Measurements from ENCODE around the genes G6PC2 and FASTKD1.

GRCh38 chr2:168501499-168502174, 45.6 kb downstream of the CERS6 start:
- RRBS = no CpG with 5 or more reads among the region's 6 CpGs

GRCh38 chr2:168797216-168797721, 5.2 kb upstream of the NOSTRIN start:
- RRBS = no CpG with 5 or more reads among the region's 1 CpG

- RRBS = no CpG with 5 or more reads among the region's 3 CpGs
Measured at GRCh38 chr2:168901099-168901377, at the start of gene G6PC2. G6PC2 (plus strand) TSS chr2:168901291.

DNA sequence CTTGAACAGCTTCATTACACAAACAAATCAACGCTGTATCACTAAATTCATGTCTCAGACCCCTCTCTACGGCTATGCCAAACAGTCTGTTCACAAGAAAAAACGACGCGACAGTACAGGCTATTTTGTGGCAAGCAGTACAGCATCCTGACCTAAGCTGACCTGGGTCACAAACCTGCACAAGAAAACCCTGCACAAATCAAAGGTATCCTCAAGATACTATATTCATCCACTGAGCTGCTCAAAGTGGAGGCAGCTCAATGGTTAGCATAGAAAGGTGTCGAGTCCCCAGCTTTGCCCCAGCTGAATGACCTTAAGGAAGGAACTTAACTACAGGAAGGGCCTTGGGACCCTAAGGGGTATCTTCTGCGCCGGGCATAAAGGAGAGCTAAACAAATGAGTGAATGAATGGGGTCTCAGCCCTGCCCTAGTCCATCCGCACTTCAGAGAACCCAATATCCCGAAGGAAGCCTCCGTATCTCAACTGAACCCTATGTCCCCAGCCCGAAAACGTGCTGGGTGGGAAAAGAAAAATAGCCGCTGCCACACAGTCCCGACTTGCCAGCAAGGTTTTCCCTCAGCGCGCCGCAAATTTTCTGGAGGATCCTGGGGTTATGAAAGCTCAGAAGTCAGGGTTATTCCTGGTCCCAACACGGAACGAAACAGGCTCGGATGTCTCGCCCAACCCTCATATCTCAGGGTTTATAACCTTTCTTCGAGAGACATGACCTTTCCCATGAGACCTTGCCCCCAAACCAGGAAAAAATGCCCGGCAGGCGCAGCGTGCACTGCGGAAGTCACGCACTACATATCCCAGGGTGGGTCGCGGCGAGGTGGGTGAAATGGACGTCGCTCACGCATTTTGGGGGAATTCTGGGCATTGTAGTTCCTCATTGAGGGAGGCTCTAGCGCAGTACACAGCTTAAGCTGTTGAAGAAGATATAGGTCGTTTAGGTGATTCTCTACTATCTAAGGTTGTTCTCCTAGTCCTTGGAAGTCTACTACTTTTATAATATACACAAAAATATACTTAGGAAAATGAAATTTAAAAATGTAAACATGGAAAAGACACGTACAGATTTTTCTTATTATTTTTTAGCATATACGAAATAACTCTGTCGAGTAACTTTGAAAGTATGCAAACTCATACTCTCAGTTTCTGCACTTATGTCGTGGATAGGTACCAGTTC, at the start of gene FASTKD1:
Gene FASTKD1, minus strand, starts transcription at position 759 of the 1,190 bp plus-strand sequence.
- RRBS = no CpG with 5 or more reads among the region's 40 CpGs

- RRBS = no CpG with 5 or more reads among the region's 15 CpGs
Measured at GRCh38 chr2:169734546-169735226, 1.1 kb downstream of the KLHL23 start.

DNA sequence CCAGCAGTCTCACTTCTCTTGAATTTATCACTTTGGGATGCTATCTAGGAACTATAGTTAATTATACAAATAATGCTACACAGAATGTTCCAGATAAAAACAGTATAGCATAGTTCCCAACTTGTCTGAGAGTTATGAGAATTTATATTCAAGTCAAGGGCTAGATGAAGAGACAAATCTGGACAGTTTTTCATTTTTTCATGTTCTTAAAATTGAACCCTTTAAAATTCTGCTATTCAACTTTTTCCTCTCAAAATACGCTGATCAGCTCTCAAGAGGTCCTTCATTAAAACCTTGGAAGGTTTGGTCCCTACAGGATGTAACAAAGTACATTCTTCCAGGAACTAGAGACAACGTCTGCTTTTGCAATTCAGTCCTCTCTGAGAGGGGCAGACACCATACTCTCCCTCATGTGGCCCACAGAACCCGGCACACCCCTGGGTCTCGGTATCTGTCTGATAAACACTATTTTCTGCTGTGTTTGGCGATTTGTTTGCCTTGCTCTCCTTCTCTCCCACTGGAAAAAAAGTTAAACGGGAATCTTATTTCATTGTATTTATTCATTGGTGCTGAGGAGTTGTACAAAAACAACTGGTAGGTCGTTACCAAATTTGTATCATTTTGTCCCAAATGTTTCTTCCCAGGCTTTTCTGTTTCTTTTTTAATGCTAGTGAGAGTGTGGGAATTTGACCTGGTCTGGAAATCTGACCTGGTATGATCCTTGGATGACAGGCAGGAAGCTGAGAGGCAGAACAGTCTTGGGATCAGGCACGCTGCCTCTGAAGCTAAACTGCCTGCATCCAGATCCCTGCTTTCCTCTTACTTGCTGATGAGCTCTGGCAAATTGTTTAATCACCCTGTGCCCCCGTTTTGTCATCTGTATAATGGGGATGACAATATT, 2.9 kb downstream of the KLHL23 start:
- RRBS = no CpG with 5 or more reads among the region's 9 CpGs

GRCh38 chr2:169768593-169769202, 30.0 kb upstream of the SSB start:
- RRBS = 91% methylated on average over 11 of the region's 43 CpGs

- RRBS = no CpG with 5 or more reads among the region's 4 CpGs
Measured at GRCh38 chr2:169799674-169800058, 995 bp downstream of the SSB start.

DNA sequence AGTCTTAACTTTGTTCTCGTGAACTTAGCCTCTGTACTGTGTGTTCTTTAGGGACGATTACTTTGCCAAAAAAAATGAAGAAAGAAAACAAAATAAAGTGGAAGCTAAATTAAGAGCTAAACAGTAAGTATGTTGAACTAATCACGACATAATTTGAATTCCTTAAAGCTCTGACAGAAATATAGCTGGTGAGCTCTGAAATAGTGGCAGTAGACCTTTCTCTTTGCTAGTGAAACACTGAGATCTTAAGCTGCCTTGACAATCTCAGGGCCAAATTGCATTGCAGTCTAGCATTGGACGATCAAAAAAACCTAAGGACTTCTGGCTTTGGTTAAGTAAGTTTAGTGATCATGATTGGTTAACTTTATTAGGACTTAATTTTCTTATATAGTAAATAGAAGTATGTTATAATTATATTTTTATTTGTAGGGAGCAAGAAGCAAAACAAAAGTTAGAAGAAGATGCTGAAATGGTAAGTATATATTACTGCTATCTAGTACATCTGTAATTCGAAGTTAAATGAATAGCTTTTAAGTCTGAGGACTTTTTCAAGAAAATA, 9.8 kb downstream of the SSB start:
- RRBS = no CpG with 5 or more reads among the region's 5 CpGs

DNA sequence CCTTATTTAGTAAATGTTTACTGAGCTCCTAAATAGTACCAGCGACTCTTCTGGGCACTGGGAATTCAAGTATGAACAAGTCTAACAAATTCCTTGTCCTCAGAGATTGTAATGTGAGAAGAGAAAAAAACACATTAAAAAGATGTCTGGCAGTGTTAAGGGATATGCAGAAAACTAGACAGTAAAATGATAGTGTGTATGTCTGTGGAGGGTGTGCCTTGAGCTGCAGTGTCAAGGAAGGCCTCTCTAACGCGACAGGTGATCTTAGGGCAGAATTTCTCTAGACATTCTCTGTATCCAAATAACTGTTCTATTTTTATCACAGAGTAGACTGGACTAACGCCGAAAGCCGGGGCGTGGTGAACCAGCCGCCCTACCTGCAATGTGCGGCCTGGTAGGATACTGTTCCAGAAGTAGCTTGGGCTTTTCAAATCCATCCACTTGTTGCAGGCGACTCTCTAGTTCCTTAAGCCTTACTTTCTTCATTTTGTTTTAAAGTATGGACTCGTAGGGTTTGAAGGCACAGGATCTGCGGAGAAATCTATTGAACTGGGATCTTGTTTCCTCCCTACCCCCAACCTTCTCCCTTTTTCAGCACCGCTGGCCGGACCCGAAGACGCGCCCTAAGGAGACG, 476 bp downstream of the METTL5 start:
- RRBS = no CpG with 5 or more reads among the region's 18 CpGs

DNA sequence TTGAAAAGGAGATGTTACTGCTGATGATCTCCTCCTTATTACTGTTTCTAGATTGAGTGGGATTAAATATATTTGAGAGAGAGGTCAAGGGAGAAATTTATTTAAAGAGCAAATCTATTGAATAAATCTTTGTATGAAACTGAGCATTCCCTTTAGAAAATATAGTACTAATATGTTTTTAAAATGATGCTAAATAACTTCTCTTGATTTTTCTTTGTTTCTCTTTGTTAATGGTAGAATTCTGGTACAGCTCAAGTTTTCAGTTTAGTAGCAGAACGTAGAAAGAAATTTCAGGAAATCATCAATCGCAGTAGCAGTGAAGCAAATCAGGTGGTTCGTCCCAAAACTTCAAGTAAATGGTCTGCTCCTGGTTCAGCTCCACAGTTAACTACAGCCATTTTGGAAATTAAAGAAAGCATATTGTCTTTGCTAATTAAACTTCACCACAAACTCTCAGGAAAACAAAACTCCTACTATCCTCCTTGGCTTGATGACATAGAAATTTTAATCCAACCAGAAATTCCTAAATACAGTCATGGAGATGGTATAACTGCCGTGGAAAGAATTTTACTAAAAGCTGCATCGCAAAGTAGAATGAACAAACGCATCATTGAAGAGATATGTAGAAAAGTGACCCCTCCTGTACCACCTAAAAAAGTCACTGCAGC, 122.2 kb downstream of the UBR3 start:
- RRBS = no CpG with 5 or more reads among the region's 6 CpGs

DNA sequence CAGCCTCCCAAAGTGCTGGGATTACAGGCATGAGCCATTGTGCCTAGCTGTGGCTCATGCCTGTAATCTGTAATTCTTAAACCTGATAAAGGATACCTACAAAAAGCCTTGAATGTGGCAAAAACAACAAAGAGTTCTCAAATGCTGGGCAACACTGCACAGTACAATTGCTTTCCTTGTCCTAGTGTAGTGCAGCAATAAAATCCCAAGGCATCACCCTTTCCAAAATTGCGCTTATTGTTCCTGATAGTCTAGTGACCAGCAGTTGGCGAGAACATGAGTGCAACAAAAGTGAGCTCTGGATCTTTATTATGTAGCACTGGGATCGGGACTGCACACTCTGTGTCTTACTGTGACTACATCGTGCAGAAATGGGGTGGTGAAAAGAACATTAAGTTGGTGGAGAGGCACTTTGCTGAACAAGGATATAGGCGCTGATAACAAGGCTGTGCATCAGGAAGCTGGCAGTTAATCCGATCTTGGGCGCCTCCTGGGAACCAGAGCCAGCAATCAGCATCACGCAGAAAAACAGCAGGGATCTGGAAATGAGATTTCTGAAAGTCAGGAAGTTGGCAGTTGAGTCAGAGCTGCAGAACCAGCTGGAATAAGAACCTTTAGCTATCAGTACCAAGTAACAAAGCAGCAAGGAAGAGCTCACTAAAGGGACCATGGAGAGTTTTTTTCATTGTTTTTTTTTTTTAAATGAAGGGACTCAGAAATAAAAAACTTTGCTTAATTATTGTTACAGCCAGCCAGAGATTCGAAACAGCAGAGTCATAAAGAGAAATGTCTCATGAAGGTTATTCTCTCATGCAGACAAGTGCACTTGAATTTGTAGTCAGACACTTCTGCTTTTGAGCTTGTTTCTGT, 22.9 kb upstream of the MYO3B start:
- RRBS = no CpG with 5 or more reads among the region's 9 CpGs

DNA sequence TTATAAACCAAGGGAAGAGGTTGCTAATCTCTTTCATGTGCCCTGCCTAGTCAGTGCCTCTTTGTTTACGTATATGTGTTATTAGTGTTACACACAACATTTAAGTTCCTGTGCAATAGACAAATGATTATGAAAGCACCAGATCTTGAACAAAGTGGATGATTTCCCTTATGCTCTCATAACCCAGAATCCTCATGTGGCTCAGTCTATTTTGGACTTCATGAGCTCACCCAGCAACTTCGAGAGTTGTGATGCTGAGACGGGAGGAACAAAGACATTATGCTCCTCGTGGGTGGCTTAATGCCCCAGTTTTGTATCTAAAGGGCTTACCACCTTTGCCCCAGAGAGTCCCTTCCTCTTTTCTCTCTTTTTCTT, 214.3 kb upstream of the SP5 start:
- RRBS = no CpG with 5 or more reads among the region's 4 CpGs

DNA sequence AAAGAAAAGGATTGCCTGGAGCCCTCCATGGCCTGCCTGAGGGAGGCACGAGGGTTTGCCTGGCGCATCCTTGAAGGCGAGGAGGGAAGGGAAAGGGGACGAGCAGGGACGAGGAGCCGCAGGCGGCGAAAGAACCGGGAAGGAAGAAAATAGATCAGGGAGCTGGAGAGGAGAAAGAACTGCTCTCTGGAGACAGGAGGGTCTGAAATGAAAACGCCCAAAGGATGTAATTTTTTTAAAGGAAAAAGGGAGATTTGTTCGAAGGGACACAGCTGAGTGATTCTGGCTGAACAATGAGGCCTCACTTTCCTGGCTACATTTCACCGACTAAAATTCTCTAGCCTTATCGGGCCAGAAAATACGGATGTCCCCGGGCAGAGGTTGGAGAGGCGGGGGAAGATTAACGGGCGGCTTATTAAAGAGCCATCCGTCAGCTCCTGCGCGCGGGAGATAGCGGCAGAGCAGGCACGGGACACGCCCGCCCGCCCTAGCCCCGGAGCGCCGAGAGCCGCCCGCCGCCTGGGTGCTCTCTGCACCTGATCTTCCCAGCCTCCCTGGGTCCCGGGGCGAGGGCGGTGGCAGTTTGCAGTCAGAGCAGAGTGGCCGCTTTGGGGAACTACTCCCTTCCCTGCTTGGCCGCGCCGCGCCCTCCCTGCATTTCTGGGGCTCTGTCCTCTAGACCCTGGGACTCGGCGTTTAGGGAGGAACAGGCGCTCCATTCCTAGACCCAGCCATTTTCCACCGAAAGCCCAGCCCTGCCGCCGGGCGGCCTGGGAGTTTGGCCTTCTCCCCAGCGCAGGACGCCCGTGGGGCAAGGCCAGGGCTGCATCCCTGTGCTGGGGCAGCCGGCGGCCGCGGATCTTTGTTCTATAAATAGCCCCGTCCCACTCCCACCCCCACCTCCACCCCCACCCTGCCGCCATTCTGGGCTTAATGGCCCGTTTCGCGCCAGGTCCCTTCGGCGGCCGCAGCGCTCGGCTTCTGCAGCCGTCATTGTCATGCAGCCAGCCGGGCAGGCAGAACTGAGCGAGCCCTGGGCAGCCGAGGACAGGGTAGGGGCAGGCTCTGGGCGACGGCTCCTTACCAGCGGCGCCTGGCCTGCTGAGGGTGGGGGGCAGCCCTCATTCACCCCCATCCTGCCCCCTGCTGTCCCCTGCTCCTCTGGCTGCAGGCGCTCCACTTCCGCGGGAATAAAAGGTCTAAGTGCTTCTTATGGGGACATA, 6.5 kb downstream of the GAD1 start:
- RRBS = 93% methylated on average over 18 of the region's 76 CpGs

DNA sequence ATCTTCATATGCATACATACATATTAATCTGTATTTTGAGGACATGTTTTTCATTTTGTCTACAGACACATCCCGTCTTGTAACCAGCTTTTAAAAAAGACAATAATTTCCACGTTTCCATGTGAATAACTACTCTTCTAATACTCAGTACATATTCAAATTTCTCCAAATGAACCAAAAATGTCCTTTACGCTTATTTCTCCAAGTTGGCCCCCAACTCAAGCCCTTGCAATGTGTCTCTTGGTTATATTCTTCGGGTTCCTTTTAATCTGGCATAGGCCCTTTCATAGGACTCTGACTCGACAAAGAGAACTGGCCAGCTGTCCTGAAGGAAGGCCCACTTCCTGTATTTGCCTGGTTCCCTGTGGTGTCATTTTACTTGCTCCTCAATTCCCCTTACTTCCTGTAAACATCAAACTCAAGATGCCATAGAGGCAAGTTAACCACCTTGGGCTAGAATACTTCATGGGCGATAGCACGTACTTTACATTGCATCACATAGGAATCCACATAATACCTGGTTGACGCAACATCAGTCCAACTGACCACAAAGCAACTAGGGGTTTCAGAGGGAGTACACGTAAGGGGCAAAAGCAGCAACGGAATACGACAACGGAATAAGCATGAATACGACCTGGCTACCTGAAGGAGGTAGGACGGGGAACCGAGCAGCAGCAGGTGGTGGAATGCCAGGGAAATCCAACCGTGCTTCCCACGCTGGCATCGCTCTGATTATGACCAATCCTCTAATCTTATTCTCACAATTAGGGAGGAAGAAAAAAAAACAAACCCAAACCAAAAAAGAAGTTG, 938 bp upstream of the GORASP2 start:
- RRBS = no CpG with 5 or more reads among the region's 18 CpGs

- RRBS = no CpG with 5 or more reads among the region's 9 CpGs
Measured at GRCh38 chr2:170984582-170985194, 55.6 kb downstream of the GORASP2 start.

- RRBS = no CpG with 5 or more reads among the region's 2 CpGs
Measured at GRCh38 chr2:171317676-171318071, 116.1 kb downstream of the METTL8 start.

DNA sequence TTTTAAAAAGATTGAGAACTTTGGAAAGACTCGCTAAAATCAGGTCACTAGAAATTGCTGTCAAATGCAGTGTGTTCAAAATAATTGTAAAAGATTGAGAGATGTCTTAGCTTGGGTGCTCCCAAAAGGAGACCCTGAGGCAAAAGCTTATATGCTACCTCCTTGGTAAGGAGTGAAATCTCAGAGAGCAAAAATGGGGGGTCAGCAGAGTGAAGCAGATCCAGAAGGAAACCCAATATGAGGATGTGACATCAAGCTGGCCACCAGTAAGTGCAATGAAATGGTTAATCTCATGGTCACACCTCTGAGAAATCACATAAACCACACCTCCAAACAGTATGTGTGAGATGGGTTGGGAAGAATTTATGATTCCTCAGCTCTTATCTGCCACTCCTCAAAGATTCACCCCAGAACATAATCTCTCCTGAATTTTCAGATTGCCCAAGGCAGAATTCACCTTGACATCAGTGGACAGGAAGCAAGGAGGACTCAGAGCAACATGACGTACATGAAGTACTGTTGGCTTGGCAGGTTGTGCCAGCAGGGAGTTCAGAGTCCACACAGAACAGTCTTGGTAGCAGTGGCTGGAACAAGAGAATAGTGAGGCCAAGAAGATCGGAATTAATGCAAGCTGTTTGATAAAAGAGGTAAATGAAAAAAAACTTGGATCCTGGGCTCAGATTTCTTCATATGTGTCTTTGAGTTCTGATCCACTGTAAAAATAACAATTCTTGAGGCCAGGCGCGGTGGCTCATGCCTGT, 31.8 kb upstream of the CYBRD1 start:
- RRBS = no CpG with 5 or more reads among the region's 5 CpGs

DNA sequence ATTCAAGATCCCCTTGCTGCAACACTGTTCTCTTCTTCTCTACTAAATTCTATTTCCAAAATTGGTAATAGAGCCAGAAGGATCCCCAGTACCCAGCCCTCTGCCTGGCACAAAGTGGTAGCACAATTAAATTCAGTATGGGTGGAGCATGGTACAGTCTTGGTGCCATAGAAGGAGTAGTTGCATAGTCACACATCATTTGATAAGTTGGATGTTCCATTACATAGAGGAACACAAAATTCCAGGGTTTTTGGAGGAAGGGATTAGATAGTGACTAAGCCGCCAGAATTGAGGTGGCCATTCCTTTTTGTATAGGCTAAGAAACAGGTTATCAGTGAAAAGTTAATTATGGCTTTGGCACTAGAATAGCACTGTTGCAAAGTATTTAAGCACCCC, 34.4 kb downstream of the CYBRD1 start:
- RRBS = no CpG with 5 or more reads among the region's 1 CpG